Colon Carcinoma Metastatic in the Lung (tissue), 2 donors: ENCODE measurements around the gene HPS5.

DNA sequence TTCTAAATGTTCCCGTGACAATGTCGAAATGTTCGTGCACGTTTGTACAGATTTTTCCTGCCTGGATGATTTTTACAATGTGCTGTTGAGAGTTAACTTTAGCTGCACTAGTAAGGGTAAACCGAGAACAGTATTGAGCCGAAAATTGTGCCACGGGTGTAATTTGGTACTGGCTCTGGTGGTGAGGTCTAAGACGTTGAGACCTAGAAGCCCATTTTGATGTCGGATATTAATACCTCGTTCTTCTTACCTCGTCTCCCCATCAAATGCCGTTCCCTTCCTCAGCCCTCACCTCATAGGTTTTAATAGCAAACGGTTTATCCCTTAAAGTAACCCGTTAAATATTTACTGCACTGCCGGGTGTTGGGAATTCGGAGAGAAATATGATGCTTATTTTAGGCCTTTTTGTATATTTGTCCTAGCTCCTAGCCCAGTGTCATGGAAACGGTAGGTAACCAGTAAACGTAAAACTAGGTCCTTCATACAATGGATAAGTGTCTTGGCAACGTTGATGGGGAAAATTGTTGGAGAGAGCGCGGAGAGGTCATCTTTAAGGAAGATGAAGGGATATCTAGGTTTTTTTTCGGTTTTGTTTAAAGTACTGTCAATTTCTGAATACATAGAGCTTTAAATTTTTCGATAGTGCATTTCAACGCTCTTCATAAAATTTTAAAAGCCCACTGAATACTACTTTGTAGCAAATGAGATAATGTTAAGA is 921 bp downstream of the C11orf58 start:
- PRO-cap, 2 experiments: no peak in any of the 2 experiments

DNA sequence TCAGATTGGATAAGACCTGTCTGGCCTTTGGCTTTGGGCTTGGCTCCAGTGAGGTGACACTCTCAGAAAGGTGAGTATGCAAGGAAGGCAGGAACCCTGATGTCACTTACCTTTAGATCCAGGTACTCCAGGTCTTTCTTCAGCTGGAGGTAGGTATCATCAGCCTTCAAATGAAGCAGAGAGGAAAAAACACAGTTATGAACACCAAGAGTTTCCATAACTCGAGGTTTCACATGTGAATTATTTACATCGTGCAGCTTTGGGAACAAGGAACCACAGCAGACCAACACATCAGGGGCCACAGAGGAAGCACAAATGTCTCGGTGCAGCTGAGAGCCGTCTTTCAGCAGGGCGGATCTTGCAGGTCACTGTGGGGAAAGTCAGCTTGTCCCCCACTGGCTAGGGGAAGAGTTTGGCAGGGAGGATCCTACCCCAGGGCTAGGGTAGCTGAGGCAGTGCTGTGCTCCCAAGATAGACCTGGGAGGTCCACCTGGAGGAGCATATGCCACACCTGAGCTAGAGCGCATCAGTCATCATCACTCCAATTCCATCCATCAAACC is 74.6 kb downstream of the C11orf58 start:
- PRO-cap, 2 experiments: no peak in any of the 2 experiments

DNA sequence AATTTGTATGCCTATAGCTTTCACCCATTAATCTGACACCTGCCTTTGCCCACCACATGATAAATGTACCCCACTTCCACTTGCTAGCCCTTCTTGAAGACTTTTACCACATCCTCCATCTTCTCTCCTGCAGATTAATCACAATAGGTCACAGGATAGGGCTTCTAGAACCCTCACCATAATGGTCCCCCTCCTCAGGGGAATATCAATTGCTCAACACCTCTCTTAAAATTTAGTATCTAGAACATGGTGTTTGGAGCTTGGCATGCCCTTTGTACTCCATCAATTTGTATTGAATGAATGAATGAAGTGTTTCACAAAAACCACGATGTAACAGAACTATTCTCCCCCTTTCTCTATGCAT is 126.4 kb downstream of the C11orf58 start:
- PRO-cap, 2 experiments: no peak in any of the 2 experiments

DNA sequence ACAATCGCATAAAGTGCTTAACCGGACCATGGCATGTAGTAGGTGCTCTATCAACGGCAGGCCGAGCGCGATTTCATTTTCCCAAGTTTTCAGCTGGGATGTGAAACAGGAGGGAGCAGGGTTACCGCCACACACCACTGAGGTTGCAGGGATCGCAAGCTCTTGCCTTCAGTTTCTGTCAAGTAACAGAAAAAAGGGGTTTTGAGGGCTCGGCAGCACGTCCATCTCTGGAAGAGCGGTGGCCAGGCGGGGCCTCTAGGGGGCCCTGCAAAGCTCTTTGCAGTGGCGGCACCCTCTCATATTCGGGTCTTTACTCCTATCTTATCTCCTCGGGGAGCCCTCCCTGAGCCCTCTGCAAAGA is 738 bp upstream of the PLEKHA7 start:
- PRO-cap, 2 experiments: no peak in any of the 2 experiments

DNA sequence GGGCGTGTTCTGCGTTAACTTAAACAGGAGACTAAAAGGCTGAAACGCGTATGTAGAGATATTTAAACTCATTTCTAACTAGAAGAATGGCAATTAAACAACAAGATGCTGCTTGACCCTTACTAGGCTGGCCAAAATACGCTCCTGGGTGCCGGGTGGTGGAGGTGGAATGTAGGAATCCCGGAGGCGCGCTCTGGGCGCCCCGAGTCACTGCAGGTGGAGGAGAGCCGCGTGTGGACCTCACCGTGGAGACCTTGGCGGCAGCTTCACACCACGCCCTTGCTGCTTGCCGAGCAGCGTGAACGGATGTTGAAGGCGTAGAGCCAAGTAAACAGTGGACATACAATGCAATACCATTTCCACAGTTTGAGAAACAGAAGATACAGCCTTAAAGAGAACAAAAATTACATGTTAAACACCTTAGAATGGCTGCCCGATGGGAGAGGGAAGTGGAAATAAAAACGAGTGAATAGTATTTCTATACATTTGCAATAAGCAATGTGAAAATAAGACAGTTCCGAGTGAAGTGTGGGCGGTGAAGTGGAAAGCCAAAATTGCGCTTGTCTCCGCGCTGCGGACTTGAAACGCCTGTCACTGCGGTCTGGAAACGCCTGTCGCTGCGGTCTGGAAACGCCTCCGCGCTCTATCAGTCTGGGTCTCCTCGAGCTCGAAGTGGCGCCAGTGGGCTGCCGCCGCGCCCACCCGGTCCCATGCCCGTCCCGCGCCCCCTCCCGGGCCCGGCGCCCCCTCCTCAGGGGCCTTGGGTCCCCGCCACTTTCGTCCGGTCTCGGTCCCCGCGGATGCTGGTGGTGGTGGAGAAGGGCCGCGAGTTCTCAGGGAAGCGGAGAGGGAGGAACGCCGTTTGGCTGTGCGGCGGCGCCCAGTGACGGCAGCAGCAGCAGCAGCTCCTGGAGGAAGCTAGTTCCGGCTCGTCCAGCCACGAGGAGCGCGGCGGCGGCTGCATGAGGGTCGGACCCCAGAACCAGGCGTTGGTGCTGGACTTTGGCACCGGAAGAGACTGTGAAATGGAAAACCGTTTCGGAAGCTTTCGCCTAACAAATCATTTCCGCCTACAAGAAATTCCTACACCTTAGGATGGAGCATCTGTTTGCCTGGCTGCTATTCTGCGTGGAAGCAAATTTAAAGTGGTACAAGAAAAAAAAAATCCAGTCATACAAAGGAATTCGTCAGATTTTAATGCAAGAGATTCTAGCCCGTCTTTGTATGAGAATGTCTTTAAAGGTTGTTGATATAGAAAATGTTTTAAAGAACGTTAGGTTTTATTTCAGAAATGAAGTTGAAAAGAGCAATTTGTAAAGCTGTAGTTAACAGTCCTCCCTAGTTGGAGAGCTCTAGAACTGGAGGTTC is 1.7 kb downstream of the NCR3LG1 start:
- PRO-cap, 2 experiments: peak in 2 of 2 experiments; most common plus-strand start position 210 of the sequence (in 1); most common minus-strand start position 991 of the sequence (in 2)

DNA sequence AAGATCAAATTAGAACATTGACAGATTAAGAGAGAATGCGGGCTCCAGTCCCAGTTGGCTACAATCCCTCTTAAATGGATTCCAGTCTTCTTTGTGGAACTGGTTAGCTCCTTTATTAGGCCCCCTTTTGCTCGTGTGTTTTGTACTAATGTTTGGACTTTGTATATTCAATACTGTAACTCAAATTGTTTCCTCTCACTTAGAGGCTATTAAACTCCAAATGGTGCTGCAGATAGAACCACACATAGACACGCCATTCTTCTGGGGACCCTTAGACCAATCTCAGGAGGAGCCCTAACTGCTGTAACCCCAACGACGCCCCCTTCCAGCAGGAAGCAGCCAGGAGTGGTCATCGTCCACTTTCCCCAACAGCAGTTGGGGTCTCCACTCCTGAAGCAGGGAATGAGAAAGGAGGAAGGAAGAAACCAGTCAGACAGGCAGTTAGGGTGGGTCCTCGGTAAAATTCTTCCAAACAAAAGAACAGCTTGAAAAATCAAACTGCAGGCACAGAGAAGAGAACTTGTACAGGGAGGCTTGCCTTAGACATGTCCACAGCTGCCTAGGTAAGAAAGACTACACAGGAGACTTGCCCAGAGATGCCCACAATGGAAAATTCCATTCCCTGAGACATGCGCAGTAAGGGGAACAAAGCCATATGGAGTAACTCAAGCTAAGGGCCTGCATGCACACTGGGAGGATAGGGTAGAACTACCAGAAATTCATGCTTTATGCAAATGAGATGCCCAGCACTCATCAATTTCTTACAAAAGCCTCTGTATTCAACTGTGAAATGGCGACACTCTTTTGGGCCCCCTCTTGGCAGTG is 10.0 kb downstream of the KCNJ11 start:
- PRO-cap, 2 experiments: no peak in any of the 2 experiments

DNA sequence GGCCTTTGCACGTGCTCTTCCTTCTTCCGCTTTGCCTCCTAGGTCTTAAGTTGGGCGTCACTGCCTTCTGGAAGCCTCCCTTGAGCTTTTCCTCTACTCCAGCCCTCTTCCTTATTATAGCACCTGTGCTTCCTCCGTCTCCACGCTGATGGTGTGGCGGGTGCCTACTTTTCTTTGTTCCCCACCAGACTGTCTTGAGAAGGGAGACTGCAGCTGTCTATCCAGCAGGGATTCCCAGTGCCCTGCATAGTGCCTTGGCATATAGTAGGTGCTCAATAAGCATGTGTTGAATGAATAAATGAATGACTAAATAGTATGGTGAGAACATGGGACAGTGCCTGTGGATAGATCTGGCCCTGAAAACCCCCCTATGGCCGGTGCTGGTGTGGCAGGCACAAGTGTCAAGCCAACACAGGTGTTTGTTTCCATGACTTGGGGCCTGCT is 30.0 kb upstream of the ABCC8 start:
- PRO-cap, 2 experiments: no peak in any of the 2 experiments

DNA sequence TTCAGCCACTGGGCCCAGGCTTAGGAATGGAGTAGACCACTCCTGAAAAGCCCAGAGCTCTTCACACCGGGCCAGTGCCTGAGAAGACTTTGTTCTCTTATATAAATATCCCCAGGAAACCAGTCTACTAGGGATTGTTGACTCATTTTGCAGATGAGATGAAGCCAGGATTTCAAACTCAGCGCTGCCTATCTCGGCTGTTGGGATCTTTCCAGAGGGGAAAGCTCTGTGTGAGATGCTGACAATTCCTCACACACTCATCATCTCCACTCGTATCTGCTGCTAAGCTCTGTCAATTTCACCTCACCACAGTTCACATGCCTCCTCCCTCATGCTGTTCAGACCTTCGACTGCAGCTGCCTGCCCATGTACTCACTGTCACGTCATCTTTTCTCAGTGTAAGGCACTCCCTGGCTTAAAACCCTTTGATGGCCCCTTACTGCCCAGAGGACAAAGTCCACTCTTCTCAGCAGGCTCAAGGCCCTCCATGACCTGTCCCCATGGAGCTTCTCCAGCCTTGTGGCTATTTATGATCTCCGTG is 12.5 kb downstream of the USH1C start:
- PRO-cap, 2 experiments: no peak in any of the 2 experiments

GRCh38 chr11:17542836-17543472 is 1.3 kb downstream of the USH1C start:
- PRO-cap, 2 experiments: peak in 2 of 2 experiments; most common plus-strand start chr11:17543276 (in 2)

GRCh38 chr11:17719753-17720618 is 615 bp downstream of the MYOD1 start:
- PRO-cap, 2 experiments: no peak in any of the 2 experiments

DNA sequence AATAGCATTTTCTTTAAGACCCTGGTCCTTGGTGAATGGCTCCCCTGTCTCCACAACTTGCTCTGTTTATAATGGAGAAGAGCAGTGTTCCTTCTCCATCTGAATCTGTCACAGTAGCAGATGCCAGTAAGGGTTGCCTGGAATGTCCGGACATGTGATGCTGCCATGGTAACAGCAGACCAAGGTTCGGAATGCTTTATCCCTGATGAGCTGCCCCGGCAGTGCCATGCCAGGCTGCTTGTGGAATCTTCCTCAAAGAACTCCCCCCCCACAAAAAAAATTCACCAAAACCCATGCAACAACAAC is 72.4 kb downstream of the KCNC1 start:
- PRO-cap, 2 experiments: no peak in any of the 2 experiments

GRCh38 chr11:17921680-17922377 is 91.0 kb downstream of the SERGEF start:
- PRO-cap, 2 experiments: no peak in any of the 2 experiments

DNA sequence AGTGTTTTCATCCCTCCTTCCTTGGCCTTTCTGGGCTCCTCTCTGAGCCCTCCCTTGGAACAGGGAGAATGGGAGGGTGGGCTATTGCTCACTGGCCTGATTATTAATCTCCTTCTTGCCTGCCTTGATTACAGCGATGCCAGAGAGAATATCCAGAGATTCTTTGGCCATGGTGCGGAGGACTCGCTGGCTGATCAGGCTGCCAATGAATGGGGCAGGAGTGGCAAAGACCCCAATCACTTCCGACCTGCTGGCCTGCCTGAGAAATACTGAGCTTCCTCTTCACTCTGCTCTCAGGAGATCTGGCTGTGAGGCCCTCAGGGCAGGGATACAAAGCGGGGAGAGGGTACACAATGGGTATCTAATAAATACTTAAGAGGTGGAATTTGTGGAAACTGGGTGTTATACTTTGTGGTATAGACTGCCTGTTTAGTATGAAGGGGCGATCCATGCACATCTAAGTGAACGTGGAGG is 3.6 kb downstream of the SAA1 start:
- PRO-cap, 2 experiments: no peak in any of the 2 experiments

DNA sequence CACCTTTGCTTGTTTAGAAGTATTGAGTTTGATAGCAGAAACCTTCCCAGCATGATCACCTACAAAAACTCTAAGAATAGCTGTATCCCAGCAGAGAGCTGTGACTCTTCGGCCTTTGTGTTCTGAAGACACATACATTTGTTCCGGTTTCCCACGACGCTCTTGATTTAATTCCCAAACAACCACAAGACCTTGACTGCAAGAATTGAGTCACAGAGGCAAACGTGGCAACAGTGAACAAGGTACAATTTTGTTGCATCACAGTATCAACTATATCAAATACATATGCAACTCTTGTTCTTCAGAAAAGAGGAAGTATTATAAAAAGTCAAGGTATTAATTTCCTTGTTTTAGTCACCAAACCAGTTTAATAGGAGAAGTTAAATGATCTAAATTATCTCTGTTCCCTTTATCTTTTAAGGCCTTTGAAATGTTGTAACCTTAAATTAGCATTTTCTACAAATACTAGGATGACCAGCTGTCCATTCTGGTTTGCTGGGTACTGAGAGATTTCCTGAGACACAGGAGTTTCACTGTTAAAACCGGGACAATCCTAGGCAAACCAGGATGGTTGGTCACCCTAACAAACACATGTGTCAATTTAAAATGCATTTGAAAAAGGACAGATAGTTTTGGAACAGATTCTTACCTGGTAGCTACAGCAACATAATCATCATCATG is 11.1 kb downstream of the HPS5 start:
- PRO-cap, 2 experiments: no peak in any of the 2 experiments

- PRO-cap, 2 experiments: no peak in any of the 2 experiments
These were observed 10.0 kb downstream of the HPS5 start for GRCh38 chr11:18311765-18312529.

DNA sequence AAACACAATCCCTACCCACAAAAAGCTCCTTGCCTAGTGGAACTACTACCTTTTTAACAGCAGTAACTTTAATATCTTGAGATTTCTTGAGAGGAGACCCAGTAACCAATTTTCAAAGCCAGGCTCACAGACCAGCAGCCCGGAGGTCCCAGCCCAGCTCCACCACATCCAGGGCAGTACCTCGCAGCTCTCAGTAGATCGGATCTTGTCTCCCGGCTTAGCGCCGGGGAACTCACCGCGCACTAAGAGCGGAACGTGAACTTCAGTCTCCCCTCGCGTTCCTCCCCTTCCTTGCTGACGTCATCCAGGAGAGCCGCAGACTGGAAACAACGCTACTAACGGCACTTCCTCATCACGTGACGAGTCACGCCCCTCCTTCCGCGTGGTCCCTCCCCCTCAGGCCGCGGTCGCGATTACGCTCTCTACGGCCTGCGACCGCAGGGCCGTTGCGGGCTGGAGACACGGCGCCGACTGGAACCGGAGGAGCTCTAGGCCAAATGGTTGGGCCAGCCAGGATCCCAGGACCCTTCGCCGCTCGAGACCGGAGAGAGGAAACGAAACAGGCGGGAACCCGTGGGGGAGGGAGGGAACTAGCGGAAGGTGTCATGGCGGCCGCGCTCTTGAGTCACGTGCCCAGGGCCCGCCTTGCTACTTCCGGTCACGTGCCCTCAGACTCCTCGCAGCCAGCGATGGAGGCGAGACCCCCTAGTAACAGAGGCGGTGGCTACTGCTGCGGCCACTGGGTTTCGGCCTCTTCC is at the start of gene HPS5:
Gene HPS5 (minus strand): TSS at position 244 of the 758 bp plus-strand sequence.
- PRO-cap, 2 experiments: peak in 2 of 2 experiments; most common plus-strand start position 708 of the sequence (in 2); most common minus-strand start position 244 of the sequence (in 2)

- PRO-cap, 2 experiments: no peak in any of the 2 experiments
These were observed 863 bp downstream of the GTF2H1 start for GRCh38 chr11:18323233-18323626.

GRCh38 chr11:18383524-18383952 is 10.8 kb upstream of the LDHA start:
- PRO-cap, 2 experiments: peak in 1 of 2 experiments; most common plus-strand start chr11:18383805 (in 1)

DNA sequence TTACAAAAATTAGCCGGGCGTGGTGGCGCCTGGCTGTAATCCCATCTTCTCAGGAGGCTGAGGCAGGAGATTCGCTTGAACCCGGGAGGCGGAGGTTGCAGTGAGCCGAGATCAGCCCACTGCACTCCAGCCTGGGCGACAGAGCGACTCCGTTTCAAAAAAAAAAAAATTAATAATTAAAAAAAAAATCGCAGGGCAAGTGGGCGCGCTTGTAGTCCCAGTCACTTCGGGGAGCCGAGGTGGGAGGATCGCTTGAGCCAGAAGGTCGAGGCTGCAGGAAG is 889 bp upstream of the LDHA start:
- PRO-cap, 2 experiments: no peak in any of the 2 experiments

DNA sequence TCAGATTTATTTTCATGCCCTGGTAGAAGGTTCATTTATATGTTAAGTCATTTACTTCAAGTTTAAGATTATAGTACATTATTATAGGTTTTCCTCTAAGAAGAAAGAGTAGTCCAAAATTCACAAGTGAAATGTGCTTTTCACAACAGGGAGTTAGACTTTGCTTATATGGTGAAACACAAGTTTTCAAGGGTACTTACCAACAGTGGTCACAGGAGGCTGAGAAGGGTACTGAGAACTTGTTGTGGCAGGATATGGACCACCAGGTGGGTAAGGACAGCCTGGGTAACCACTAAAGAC is 24.5 kb downstream of the TSG101 start:
- PRO-cap, 2 experiments: no peak in any of the 2 experiments